Camera-type eye (tissue), 1 donor: ENCODE data around the gene SNX30.

DNA sequence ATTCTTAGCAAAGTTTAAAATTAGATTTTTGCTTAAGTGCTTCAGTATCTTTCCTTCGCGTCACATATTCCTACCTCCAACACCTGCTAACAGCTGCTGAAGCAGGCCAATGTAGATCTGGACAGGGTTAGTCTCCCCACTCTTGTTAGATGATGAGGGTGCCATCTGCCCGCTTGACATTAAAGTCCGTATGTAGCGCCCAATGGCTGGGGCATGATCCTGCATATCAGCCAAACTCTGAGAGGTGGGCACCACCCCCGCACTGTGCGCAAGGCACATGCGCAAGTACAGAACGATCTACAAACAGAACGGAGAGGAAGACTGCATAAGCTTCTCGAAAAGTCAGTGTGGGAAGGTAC is 69.8 kb downstream of the ECPAS start:
- RAMPAGE, long total RNA, result no peak

DNA sequence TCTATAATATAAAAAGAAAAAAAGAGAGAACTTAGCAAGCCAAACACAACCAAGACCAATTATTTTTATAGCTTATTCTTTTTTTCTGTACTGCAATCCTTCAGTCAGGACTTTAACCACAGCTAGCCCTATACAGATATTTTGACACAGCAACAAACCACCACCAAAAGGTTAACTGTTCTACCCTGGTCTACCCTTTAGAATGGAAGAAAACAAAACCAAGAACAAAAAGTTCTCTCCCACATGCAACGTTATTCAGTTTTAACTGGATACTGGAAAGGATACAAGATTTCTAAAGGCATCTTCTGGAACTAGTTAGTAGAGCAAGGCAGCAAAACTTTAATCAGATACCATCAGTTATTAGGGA is 32.6 kb downstream of the ECPAS start:
- RAMPAGE, long total RNA, result no peak

- RAMPAGE, long total RNA, result no peak
These were observed 1.2 kb downstream of the ZNF483 start for GRCh38 chr9:111526225-111526558.

- RAMPAGE, long total RNA, result no peak
These were observed 38.0 kb downstream of the UGCG start for GRCh38 chr9:111934460-111935109.

- RAMPAGE, long total RNA, result no peak
These were observed 98.2 kb downstream of the UGCG start for GRCh38 chr9:111994603-111995401.

GRCh38 chr9:112002450-112002901 is 105.9 kb downstream of the UGCG start:
- RAMPAGE, long total RNA, result no peak

GRCh38 chr9:112058315-112058680 is 116.8 kb downstream of the SUSD1 start:
- RAMPAGE, long total RNA, result no peak

- RAMPAGE, long total RNA, result no peak
These were observed 113.6 kb downstream of the SUSD1 start for GRCh38 chr9:112061214-112062091.

DNA sequence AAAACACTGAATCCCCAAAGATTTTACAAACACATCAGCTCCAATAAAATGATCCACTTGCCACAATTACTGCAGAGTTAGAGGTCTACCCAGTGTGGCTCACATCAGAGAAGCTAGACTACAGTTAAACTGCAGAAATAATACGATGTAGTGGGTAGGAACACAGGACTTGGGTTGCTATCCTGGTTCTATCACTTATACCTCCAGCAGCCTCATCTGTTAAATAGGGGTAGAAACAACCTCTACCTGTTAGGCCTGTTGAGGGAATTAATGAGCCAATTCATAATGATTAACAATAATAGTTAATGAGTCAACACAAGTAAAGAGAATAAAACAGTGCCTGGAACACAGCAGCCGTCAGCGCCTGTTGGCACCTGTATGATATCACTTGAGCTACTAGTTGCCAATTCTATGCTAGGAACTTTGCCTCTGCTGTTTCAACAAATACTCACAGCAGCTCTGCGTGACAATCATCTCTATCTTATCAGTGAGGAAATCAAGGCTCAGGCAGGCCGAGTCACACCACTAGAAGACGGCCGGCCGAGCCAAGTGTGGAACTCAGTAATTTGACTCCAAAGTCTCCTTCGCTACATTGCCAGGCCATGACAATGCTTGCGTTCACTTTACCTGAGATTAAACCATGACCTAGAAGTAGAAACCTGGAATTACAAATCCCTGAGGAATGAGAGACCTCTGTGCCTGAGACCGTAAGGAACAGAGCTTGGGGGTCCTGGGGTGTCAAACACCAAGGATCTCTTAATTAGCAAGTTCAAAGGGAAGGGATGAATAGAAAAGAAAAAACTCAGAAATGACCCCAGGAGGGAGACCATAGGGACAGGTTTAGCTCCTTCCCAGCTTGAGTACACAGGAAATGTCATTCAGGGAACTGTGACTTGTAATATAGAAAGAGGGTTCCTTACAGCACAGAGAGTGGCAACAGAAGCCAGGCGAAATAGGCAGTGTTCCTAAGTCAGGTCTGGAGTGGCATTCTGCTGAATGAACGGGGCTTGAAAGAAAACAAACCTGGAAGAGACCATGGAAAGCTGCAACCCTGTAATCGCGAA is 109.2 kb downstream of the SUSD1 start:
- RAMPAGE, long total RNA, result no peak

GRCh38 chr9:112069387-112070188 is 105.5 kb downstream of the SUSD1 start:
- RAMPAGE, long total RNA, result no peak

GRCh38 chr9:112086243-112086687 is 88.8 kb downstream of the SUSD1 start:
- RAMPAGE, long total RNA, result no peak

GRCh38 chr9:112142094-112142498 is 33.0 kb downstream of the SUSD1 start:
- RAMPAGE, long total RNA, result no peak

- RAMPAGE, long total RNA, result no peak
These were observed 31.6 kb downstream of the SUSD1 start for GRCh38 chr9:112143474-112143959.

- RAMPAGE, long total RNA, result no peak
These were observed 2.8 kb downstream of the SUSD1 start for GRCh38 chr9:112172203-112172883.

DNA sequence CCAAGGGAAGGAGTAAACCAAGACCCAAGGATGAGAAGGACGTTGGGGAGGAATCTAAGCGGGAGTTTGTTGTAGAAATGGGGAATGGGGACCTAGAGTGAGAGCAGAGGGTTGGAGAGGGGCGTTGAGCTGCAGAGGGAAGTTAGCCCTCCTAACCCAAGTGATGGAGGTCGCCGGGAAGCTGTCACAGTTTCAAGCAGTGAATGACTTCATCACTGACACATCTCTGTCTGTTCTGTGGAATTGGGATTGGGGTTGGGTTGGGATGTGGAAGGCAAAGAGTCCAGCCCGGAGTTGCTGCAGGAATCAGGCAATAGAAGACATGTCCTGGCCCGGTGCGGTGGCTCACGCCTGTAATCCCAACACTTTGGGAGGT is 781 bp upstream of the SUSD1 start:
- RAMPAGE, long total RNA, result no peak

- RAMPAGE, long total RNA, result no peak
These were observed 46.7 kb upstream of the SUSD1 start for GRCh38 chr9:112221561-112222407.

DNA sequence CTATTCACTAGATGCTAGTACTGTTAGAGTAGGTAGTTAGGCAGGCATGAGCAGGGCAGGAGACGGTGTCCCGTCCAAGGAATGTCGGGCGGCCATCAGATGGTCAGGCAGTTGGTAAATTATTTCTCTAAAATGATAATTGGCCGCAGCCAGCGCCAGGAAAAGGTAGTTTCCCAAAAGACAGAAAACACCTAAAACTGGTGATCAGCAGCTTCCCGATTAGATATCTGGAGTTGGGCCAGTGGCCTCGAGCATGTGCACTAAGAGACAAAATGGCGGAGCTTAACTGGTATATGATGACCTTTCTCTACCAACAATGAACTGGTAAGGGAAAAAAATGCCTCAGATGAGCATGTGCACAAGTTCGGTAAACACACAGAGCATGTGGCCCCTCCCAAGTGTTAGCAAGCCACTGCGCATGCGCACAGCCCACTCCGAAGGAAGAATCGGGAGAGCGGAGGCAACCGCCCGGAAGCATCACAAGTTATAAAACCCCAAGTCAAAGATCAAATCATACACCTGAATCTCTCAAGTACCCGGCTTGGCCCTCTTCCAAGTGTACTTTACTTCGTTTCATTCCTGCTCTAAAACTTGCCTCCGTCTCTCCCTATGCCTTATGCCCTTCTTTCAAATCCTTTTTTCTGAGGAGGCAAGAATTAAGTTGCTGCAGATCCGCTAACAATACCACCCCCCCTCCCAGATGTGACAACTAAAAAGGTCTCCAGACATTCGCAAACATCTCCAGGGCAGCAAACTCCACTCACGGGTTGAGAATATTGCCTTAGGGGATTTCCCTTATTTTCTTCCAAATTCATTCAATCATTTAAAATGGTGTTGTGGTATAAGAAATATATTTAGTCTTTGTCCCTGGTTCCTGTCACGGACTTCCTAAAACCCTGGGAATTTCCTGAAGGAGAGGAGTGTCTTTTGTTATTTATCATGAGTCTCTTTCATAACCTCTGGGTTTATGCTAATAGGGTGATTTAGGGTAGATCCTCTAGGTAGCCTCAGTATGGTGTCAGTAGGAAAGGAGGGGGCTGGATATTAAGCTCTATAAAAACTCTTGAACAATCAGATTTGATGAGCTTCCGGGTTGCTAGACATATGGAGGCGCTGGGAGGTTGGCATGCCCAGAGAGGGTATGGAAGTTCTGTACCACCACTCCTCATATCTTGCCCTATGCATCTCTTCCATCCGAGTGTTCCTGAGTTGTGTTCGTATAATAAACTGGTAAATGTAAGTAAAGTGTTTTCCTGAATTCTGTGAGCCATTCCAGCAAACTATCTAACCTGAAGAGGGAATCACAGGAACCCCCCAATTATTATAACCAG is 15.2 kb upstream of the PTBP3 start:
- RAMPAGE, long total RNA, result no peak

DNA sequence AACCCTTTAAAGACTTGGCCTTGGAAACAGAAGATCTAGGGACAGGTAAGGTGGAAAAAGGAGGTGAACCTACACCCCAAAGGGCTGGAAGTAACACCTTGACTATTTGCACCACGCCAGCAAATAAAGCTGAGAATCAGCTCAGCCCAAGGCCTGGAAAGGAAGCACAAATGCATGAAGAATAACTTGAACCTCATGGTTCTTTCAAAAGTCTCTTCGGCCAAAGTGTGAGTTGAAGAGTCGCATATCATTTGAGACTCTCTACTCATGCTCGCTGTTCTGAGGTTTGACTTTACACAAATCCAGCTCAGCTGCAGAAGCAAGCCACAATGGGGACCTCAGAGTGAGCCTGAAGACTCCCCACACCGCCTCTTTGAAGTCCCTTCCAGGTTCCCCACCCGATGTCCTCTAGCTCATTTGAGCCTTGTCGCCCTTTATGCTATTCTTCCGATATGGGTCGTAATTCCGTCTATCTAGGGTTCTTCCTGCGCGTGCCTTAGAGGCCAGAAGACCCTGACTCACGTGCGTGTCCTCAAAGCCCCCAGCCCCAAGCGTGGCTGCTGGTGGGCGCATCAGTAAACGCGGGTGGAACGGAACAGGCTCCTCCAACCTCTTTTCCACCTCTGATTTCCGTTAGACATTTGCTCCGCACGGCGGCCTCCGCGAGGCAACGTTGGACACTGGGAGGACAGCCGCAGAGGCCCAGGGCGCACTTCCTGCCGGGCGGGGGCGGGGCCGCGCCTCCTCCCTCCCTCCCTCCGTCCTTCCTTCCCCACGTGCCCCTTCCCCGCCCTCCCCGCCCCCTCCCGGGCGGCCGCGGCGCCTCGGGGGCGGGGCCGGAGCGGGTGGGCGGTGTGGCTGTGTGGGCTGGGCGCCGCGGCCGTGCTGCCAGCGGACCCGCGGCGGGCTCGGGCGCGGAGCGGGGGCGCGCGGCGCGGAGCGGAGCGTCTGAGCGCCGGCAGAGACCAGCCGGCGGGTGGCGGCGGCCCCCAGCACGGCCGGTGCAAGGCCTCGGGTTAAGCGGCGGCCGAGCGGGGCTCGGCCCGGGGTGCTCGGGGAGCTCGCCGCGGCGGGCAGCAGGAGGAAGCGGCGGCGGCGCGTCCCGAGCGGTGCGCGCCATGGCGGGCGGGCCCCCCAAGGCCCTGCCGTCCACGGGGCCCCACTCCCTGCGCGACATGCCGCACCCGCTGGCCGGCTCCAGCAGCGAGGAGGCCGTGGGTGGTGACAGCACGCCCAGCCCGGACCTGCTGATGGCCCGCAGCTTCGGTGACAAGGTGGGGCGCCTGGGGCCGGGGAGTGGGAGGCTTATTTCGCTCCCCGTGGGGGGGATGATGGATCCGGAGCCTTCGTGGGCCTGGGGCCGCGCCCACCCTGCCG is at the start of gene SNX30:
Gene SNX30, plus strand, starts transcription at position 877 of the 1,377 bp plus-strand sequence.
- RAMPAGE, long total RNA, result no peak

DNA sequence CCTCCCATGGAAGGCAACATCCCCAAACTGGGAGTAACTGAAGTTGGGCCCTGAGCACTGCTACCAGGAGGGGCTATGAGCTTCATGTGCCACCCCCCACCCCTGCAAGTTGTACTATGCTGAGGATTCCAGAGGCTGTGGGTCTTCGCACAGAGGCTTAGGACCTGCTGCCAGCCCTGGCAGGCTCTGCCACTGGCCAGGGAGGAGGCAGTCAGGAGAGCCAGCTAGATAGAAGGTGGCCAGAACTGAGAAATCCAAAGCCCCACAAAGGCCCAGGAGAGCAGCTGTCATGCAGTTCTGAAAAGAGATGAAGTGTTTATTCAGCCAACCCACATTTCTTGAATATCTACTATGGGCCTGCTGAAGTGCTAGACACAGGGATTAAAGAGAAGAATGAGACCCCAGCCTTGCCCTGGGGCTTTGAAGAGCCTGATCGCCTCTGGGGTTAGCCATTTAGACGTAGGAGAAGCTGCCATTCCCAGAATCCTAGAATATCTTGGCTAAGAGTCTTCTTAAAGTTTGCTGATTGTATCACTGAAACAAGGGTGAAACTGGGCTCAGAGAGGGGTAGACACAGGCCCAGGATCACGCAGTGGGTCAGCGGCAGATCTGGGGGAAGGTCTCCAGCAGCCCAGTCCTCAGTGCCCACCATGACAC is 1.3 kb downstream of the ALAD start:
- RAMPAGE, long total RNA, result no peak

- RAMPAGE, long total RNA, result no peak
These were observed 17.7 kb downstream of the RGS3 start for GRCh38 chr9:113481067-113481746.